Mucosa of descending colon (tissue), 1 donor: ENCODE measurements around a stretch of chr9.

GRCh38 chr9:137686939-137687473 lies 68.2 kb downstream of the EHMT1 start:
- PRO-cap = no peak

GRCh38 chr9:137720494-137721388 lies 101.9 kb downstream of the EHMT1 start:
- PRO-cap = no peak

GRCh38 chr9:137828854-137829342 lies 48.7 kb upstream of the CACNA1B start:
- PRO-cap = no peak